Vagina (tissue), 1 donor: ENCODE measurements around the gene TMEM254.

DNA sequence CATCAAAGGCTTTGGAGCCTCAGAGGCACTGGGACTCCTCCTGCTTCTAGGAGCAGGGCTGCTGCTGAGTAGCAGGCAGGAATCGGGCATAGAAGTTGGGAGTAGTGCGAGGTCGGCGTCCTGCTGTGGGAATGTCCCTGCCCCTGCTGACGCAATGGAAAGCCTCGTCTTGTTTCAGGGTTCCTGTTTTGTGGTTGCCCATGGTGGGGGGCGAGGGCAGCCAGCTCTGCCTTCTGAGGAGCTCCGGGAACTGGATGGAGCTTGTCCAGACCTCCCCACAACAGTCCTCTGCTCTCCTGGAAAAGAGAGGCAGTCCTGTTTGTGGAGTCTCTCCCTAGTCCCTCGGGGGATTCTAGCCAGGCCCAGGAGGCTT, 98.8 kb upstream of the PPIF start:
- PRO-cap = bidirectional peak, plus-strand start at position 201 of the sequence, minus-strand start at position 97 of the sequence
- RAMPAGE, long total RNA = no peak

DNA sequence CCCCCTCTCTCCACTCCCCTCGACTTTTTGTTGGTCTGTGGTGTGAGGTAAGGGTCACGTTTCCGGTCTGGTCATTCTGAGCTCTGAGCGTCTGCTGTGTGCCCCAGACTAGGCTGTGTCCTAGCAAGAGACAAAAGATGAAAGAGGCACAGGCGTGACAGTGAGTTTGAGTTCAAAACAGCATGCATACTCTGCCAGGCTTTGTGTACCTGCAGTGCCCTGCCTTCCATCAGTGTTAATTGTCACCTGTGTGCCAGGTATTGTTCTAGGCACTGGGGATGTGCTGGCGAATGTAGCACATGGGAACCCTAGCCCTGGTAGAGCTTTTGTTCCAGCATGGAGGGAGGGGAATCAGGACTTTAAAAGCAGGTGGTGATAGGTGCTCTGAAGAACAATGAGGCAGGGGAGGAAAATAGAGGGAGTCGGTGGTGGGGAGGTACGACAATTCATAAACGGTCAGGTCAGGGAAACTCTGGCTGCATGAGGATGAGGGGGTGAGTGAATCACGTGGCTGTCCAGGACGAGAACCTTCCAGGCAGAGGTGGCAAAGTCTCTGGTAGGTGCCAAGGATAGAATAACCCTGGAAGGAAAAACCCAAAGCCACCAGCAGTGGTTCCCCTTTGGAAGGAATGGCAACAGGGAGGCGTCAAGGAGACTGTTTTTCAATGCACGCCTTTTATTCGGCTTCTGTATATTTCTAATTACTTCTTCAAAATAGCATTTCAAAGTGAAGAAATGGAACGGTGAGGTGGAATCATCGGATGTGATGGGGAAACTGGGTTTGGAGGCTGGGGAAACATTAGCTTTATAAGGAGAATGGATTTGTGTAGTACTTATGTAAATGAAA, 87.1 kb upstream of the PPIF start:
- PRO-cap = no peak
- RAMPAGE, long total RNA = start-site peak on the plus strand centred at position 303 of the sequence, 326 bp wide, 21 reads

- PRO-cap = no peak
- RAMPAGE, long total RNA = no peak
Observed at GRCh38 chr10:79293740-79294451, 53.4 kb upstream of the PPIF start.

DNA sequence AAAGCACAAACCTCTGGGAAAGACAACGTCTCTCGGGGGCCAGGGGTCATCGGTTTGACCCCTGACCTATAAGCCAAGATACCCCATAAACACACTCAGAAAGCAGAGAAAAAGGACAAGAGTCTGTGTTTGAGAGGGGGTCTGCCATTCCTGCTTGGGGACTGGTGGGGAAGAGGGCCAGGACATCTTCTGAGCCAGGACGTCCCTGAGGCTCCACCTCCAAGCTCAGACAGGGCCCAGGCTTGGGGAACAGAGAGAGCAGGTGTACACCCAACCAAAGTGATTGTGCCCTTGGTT, 34.0 kb upstream of the PPIF start:
- PRO-cap = no peak
- RAMPAGE, long total RNA = no peak

GRCh38 chr10:79314957-79315548, 32.2 kb upstream of the PPIF start:
- PRO-cap = no peak
- RAMPAGE, long total RNA = no peak

DNA sequence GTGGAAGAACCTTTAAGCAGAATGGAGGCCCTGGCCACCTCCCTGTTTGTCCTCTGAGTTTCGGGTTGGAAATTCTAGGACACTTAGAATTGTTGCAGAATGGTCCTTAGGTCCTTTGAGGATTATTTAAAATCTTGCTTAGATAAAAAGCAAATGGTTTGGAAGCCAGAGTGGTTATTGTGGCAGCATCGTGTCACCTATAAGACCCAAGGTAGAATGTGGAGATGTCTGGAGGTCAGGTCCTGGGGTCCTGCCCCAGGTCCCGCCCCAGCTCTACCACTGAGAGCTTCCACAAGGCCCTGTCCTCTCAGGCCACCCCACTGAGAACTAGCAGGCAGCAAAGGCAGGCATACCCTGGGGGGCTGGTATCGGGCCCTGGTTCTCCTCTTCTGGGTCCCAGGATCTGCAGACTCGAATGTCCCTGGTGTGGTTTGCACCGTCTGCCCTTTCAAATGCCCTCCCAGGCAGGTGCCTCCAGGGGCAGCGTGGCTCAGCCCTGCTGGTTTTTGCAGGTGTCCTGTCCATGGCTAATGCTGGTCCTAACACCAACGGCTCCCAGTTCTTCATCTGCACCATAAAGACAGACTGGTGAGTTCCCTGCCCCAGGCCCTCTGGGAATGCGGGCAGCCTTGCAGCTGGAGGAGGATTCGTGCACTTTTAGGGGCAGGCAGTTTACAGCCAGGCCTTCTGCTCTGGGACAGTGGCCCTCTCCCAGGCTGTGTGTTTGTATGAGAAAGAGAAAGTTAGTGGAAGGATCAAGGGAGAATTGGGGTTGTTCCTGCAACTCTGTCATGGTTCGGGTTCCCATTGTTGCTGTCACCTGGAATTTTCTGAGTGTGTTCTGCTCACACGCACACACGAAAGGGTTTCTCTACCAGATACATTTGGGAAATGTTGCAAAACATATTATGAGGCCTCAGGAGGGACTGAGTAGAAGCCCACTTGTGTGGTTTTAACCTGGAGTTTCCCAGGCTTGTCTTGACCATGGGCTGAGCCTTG, 4.8 kb downstream of the PPIF start:
- PRO-cap = no peak
- RAMPAGE, long total RNA = no peak

GRCh38 chr10:79784517-79785078, 41.9 kb upstream of the NUTM2E start:
- PRO-cap = no peak
- RAMPAGE, long total RNA = start-site peak on the minus strand at chr10:79784617-79784655, 14 reads; start-site peak on the minus strand at chr10:79784823-79784972, 13 reads

GRCh38 chr10:80078532-80079598, at the start of gene TMEM254:
TSS of gene TMEM254 (plus strand) at chr10:80078665.
- PRO-cap = bidirectional peak, plus-strand start at chr10:80078779, minus-strand start at chr10:80078610; bidirectional peak, plus-strand start at chr10:80078861, minus-strand start at chr10:80078852; bidirectional peak, plus-strand start at chr10:80079280, minus-strand start at chr10:80079153
- RAMPAGE, long total RNA = start-site peak on the minus strand at chr10:80078845-80078926, 25 reads; start-site peak on the plus strand at chr10:80079026-80079094, 108 reads; start-site peak on the plus strand at chr10:80079241-80079368, 39 reads

GRCh38 chr10:80153260-80154070, 20.9 kb downstream of the PLAC9 start:
- PRO-cap = no peak
- RAMPAGE, long total RNA = no peak

DNA sequence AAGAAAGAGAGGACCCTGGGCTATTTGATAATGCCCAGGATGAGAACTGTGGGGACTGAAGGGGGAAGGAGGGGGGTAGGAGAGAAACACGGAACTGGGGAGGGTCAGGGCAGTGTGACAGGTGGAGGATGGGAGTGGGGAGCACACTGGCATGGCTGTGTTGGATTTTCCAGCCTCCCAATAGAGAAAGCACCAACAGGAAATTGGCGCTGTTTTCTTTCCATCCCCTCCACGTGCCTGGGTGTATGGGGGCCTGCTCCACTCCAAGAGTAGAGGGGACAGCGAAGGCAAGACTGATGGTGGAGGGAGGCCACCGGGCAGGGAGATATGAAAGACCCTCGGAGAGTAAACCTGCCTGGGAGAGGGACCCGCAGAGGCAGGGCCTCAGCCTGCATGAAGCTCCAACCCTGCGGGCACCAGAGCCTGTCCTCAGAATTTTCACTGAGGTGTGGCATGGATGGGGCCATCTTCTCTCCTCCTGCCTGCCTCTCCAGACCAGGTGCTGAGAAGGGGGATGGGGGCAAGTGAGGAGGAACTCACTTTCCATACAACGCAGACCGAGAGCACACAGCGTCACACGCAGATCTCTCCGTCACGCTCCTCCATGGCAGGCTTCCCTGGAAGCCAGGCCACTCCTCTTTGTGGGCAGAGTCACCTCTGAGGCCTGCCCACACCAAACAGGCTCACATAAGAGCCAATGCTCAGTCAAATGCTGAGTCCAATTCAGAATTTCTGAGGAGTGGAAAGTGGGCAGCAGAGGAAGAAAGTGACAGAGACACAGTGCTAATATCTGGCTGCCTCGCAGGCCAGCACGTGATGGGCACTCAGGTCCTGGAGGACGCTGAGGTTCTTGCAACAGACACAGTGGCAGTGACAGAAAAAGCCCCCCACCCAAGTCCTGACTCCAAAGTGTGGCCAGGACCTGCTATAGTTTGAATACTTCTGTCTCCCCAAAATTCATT, 18.8 kb downstream of the ANXA11 start:
- PRO-cap = no peak
- RAMPAGE, long total RNA = no peak

GRCh38 chr10:80201906-80202414, 3.4 kb downstream of the ANXA11 start:
- PRO-cap = no peak
- RAMPAGE, long total RNA = start-site peak on the minus strand at chr10:80201991-80202009, 22 reads; start-site peak on the minus strand at chr10:80202210-80202468, 29 reads

DNA sequence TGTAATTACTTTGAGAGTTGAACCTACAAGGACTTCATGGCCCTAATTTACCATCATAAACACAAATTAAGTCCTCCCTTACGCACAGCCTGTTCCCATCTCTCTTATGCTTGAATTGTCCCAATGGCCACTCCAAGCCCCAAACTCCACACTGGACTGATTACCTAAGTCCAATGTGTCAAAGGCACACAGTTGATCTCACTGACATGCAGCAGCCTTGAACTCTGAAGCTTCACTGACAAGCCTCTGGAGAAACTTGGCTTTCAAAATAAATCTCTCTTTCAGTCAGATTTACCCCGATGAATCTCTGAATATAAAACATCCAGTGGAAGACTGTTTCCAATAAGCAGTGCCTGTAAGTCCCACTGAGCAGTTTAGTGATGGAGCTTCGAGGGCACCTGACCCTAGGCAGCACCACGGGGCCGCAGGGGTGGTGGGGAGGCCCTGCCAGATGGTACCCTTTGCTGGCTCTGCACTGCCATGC, 3.2 kb upstream of the MAT1A start:
- PRO-cap = no peak
- RAMPAGE, long total RNA = no peak

DNA sequence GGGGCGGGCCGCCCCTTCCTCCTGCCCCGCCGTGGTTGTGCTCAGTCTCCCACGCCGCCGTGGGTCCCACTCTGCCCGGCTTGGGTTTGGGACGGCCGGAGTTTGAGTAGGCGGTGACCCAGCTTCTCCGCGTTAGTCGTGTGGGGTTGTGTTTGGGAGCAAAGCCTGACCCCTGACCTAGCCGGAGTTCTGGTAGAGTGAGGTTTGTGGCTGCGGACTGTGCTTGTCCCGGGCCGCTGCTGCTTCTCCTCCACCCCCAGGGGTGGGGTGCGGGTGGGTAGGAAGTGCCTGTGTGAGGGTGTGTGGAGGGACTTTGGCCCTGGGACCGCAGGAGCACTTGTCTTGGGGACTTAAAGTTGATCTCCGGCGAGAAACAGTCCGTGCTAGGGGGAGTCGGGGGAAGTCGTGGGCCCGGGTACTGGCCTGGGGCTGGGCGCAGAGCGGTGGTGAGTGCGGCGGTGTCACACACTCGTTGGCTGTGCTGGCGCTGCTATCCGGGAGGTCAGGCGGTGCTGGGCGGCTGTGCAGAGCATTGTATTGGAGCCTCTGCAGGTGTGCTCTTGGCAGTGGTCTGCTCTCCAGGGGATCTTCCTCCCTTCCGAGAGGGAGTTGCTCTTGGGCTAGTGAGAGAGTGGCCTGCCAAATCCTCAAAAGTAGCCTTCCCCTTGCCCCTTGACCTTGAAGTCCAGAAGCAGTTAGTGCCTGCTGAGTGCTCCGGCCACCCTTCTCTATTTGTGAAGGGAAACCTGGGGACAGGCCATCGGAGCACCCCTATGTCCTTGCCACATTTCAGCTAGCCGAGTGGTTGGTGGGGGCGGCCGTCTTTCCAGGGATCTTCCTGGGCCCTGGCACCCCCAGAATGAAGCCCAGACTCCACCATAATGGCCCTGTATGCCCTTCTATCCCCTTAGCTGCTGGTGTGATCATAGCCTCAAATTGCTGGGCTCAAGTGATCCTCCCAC, 1.0 kb downstream of the TSPAN14 start:
- PRO-cap = bidirectional peak, plus-strand start at position 195 of the sequence, minus-strand start at position 219 of the sequence; unidirectional peak, minus-strand start at position 478 of the sequence
- RAMPAGE, long total RNA = no peak

GRCh38 chr10:80463899-80464503, 9.9 kb downstream of the TSPAN14 start:
- PRO-cap = no peak
- RAMPAGE, long total RNA = no peak

GRCh38 chr10:80498643-80499528, 38.8 kb upstream of the SH2D4B start:
- PRO-cap = bidirectional peak, plus-strand start at chr10:80499181, minus-strand start at chr10:80498899
- RAMPAGE, long total RNA = no peak

- PRO-cap = no peak
- RAMPAGE, long total RNA = no peak
Observed at GRCh38 chr10:80519708-80520327, 17.9 kb upstream of the SH2D4B start.

DNA sequence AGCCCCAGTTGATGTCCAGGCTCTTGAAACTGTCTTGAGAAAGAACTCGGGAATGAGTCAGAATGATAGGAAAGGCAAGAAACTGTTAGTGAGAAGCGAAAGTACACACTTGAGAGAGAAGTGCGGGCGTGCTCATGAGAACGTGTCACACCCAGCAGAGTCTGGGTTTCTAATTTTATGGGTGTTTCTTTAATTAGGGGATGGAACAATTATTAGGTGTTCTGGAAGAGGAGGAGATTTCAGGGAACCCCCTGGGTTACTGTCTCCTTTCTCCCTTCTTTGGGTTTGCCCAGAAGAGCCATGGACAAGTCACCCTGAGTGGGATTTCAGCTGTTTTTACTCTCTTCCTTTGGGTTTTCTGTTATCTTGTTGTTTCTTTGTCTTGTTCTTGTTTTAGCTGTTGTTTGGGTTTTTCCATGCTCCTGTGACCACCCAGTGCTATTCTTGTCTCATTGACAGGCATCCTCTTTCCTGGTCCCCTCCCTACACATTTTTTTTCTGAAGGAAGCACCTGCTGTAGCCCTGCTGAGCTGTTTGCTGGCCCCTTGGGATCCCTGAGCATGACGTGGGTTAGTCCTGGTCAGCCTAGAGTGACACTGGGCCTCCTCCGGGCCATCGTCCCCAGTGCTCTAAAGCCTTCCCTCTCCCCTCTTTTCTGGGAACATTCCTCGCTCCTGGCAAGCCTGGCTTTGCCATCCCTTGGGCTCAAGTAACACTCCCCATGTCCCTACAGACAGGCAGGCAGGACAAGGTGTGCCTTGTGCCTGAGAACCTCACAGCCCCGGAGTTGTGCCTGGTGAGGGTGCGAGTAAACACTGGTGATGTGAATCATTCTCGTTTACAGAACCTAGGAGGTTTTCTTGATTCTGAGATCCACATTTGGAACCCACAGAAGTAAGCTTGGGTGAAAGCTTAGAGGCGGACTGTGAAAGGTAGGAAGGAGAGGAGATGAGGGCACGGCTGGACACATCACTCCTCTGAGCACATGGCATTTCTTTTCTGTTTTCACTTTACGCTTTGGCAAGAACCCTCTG, 3.6 kb downstream of the SH2D4B start:
- PRO-cap = no peak
- RAMPAGE, long total RNA = no peak

DNA sequence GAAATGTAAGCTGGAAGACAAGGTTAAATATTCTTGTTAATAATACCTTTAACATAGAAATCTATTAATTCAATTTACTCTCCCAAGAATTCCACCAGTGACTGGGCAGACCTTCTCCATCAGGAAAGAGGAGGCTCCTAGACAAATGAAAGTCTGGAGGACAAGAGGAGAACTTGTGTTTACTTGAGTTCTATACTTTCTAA, 389.1 kb upstream of the NRG3 start:
- PRO-cap = no peak
- RAMPAGE, long total RNA = no peak

DNA sequence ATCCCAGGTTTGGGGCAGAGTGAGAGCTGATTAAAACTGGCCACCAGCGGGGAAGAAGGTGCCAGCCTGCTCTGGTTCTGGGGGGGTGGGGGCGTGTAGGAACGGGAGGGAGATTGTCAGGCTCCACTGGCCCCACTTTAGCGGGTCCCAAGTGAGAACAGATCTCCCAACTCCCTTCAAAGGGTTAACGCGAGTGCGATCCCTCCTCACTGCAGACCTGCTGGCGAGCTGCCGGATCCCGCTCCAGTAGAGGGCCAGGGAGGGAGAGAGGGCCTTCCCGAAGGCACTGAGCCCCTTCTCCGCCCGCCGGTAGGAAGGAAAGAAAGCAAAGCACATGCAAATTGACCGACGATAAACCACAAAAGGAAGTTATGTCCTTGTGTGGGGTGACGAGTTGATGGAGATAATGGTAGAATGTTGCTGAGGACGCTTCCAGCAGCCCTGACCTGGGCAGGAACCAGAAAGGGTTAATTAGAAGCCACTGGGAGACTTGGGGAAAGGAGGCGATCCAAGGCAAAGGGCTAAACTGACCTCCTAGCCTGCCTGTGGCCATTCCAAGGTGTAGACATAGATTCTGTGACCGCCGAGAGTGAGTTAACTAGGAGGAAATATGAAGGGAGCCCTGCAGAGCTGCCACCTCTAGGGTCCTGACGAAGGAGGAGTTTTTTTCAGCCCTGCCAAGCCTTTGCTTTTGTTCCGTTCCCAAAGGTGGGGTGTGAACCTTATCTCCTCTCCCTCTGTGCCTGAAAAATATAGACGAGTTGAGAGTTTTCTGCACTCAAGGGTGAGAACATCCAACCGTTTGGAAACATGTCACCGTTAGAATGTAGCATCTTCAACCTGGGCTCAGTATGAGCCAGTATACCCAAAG, 1.5 kb downstream of the NRG3 start:
- PRO-cap = no peak
- RAMPAGE, long total RNA = no peak

DNA sequence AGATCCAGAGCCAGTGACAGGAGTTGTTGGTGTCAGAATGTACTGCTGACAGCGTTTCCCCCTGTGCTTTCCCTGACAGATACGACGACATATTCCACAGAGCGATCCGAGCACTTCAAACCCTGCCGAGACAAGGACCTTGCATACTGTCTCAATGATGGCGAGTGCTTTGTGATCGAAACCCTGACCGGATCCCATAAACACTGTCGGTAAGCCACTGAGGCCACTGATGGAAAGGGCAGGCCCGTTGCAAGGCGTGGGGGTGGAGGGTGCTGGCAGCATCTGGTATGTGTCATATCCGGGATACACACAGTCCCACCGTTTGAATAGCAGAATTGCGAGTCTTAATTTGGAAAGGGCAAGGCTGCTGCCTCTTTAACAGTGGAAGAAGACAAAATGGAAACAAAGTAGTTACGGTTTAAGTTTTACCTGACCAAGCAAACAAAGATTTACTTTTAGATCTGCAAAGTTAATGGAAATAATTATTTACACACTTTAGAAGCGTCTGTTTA, 483.7 kb downstream of the NRG3 start:
- PRO-cap = no peak
- RAMPAGE, long total RNA = no peak